Measurements from ENCODE around the gene SLC2A8.

GRCh38 chr9:124855928-124857046, 3.0 kb downstream of the WDR38 start:
- PRO-cap, 3 experiments: no peak in any of the 3 experiments
- RAMPAGE, long total RNA, 2 experiments: no peak in any of the 2 experiments
- RRBS: 89% methylated on average over 3 of the region's 23 CpGs

GRCh38 chr9:125343190-125343970, 81.8 kb downstream of the GAPVD1 start:
- PRO-cap, 3 experiments: no peak in any of the 3 experiments
- RAMPAGE, long total RNA, 2 experiments: no peak in any of the 2 experiments
- RRBS: no CpG with 5 or more reads among the region's 2 CpGs

DNA sequence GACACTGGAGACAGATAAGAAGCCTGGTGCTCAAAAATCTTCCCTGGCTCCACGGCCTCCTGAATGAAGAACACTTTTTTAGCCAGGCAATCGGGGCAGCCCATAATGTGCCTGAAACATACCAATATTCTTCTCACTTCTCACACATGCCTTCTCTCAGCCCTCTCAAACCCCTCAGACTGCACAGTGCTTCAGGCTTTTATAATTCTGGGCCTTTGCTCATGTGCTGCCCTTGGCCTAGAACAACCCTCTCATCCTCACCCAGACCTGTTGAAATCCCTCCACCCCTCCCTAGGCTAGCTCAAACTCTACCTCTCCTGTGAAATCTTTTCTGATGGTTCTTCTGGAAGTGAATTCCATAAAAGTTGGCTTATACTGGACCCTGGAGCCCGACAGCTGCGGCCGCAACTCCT, 221.6 kb downstream of the MAPKAP1 start:
- PRO-cap, 3 experiments: no peak in any of the 3 experiments
- RAMPAGE, long total RNA, 2 experiments: no peak in any of the 2 experiments
- RRBS: no CpG with 5 or more reads among the region's 5 CpGs

- PRO-cap, 3 experiments: no peak in any of the 3 experiments
- RAMPAGE, long total RNA, 2 experiments: no peak in any of the 2 experiments
- RRBS: no CpG with 5 or more reads among the region's 11 CpGs
Measured at GRCh38 chr9:125649729-125650894, 56.9 kb downstream of the MAPKAP1 start.

GRCh38 chr9:125746592-125746781, 686 bp upstream of the PBX3 start:
- PRO-cap, 3 experiments: peak in 3 of 3 experiments; most common plus-strand start chr9:125746708 (in 3)
- RAMPAGE, long total RNA, 2 experiments: no peak in any of the 2 experiments
- RRBS: 2% methylated on average over 25 of the region's 25 CpGs

- PRO-cap, 3 experiments: no peak in any of the 3 experiments
- RAMPAGE, long total RNA, 2 experiments: no peak in any of the 2 experiments
- RRBS: no CpG with 5 or more reads among the region's 6 CpGs
Measured at GRCh38 chr9:125749056-125749967, 2.1 kb downstream of the PBX3 start.

GRCh38 chr9:125821088-125821762, 74.1 kb downstream of the PBX3 start:
- PRO-cap, 3 experiments: no peak in any of the 3 experiments
- RAMPAGE, long total RNA, 2 experiments: no peak in any of the 2 experiments
- RRBS: no CpG with 5 or more reads among the region's 5 CpGs

- PRO-cap, 3 experiments: peak in 3 of 3 experiments; most common plus-strand start chr9:126393231 (in 1); most common minus-strand start chr9:126393088 (in 3)
- RAMPAGE, long total RNA, 2 experiments: no peak in any of the 2 experiments
- RRBS: no CpG with 5 or more reads among the region's 7 CpGs
Measured at GRCh38 chr9:126392861-126393450, 66.3 kb downstream of the MVB12B start.

DNA sequence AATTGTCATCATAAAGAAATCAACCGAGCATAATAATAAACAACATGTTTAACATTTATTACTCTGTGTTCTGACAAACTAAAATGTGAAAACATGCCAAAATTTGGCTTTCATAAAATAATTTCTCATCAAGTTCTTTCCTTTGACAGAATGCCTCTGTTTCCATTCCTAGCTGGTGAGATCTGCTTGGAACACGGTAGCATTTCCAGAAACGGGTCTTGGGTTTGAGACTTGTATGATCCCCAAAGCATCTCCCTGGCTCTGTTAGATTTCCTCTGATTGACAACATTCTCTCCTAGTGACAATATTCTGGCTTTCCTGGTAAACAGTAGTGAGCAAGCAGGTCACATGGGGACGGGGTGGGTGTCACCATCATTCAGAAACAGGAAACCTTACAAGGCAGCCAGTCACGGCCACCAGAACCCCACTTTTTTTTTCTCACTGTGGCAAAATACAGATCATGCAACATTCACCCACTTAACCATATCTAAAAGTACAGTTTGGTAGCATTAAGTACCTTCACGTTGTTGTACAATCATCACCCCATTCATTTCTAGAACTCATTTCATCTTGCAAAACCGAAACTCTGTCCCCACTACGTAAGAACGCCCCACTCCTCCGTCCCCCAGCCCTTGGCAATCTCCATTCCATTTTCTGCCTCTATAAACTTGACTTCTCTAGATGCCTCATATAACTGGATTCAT, 90.1 kb upstream of the LMX1B start:
- PRO-cap, 3 experiments: no peak in any of the 3 experiments
- RAMPAGE, long total RNA, 2 experiments: no peak in any of the 2 experiments
- RRBS: no CpG with 5 or more reads among the region's 10 CpGs

DNA sequence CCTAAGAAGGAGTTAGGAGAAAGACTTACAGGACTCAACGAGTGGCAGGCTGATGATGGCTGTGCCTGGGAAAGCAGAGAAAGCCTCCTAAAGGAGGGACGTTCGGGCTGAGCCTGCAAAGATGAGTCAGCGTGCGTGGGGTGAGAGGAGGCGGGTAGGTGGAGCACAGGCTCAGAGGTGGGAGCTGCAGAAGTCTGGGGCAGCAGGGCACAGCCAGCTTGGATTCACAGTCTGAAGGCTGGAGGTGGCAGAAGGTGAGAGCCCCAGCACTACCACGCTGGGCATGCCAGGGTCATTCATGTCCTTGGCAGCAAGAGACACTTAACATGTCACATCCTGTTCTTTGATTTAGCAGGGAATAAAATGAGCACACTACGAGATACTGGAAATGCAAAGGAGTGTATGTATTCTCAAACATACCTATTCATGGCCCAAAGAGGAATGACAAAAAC, 90.9 kb downstream of the LMX1B start:
- PRO-cap, 3 experiments: no peak in any of the 3 experiments
- RAMPAGE, long total RNA, 2 experiments: no peak in any of the 2 experiments
- RRBS: no CpG with 5 or more reads among the region's 8 CpGs

GRCh38 chr9:126781706-126782183, 23.1 kb upstream of the ZBTB43 start:
- PRO-cap, 3 experiments: peak in 1 of 3 experiments; most common minus-strand start chr9:126781960 (in 1)
- RAMPAGE, long total RNA, 2 experiments: no peak in any of the 2 experiments
- RRBS: no CpG with 5 or more reads among the region's 18 CpGs

DNA sequence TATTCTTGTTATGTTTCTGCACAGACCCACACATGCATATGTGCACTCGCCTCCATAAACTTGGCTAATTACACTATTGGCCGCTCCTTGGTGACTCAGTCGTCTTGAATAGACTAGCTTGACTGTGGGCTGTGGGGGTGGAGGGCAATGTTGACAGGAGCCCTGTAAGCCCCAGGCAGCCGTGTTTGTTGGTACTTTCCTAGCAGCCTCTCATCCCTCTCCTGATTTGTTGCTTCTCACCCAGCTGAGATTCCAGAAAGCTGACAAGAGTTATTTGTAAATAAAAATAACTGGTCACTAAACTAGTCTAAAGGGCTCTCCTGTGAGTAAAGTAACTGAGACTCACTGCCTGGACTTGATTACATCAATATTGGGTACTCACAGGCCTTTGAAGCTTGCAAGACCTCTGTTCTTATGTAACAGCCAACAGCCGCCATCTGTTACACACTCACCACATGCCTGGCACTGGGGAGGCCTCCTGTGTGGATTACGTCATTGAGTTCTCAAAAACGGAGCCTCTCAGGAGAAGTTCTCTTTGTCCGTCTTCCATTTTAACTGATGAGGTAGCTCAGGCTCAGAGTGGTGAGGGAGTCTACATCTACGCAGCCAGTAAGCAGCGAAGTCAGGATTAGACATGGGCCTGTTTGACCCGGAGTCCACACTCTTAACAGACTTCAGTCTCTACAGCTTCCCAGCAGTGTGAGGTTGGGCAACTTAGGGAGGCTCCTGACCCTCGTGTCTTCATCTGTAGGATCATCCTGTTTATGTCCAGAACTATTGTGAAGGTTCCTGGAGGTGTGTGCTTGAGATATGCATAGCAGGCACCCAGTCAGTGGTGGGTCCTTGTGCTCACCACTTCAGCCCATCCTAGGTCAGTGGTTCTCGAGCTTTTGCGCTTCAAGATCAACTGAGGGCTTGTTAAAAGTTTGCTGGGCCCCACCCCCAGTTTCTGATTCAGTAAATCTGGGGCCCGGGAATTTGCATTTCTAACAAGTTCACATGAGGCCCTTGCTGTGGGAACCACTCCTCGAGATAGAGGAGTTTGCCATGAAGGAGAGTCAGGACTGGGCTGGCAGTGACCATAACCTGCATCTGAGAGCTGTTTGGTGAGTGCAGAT, 8.9 kb upstream of the ANGPTL2 start:
- PRO-cap, 3 experiments: no peak in any of the 3 experiments
- RAMPAGE, long total RNA, 2 experiments: no peak in any of the 2 experiments
- RRBS: no CpG with 5 or more reads among the region's 16 CpGs

DNA sequence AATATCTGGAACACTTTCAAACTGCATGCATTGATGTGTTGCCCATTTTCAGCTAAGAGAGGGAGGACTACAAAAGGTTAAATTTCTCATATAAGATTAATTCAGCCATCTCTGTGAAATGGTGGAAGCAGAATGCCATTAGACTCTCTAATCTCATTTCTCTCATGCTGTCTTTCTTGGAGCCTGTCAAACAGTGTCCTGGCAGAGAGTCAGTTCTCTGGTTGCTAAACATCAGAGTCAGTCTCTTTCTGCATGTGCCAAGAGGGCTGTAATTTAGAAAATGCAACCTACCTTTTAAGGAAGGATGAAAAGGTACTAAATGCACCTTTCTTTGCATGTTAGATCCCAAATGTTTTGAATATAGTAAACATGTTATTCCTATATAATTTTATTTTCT, 888 bp upstream of the GARNL3 start:
- PRO-cap, 3 experiments: no peak in any of the 3 experiments
- RAMPAGE, long total RNA, 2 experiments: no peak in any of the 2 experiments

GRCh38 chr9:127353759-127354428, 43.1 kb upstream of the SLC2A8 start:
- PRO-cap, 3 experiments: no peak in any of the 3 experiments
- RAMPAGE, long total RNA, 2 experiments: no peak in any of the 2 experiments
- RRBS: no CpG with 5 or more reads among the region's 9 CpGs

GRCh38 chr9:127363003-127363634, 33.9 kb upstream of the SLC2A8 start:
- PRO-cap, 3 experiments: no peak in any of the 3 experiments
- RAMPAGE, long total RNA, 2 experiments: no peak in any of the 2 experiments
- RRBS: no CpG with 5 or more reads among the region's 4 CpGs

- PRO-cap, 3 experiments: peak in 3 of 3 experiments; most common plus-strand start chr9:127397201 (in 3); most common minus-strand start chr9:127396709 (in 2)
- RAMPAGE, long total RNA, 2 experiments: no peak in any of the 2 experiments
- RRBS: 1% methylated on average over 9 of the region's 96 CpGs
Measured at GRCh38 chr9:127396614-127397609, at the start of gene SLC2A8. TSS of gene SLC2A8 (plus strand) at chr9:127397169.

GRCh38 chr9:127449325-127450352, 1.6 kb downstream of the RPL12 start:
- PRO-cap, 3 experiments: no peak in any of the 3 experiments
- RAMPAGE, long total RNA, 2 experiments: no peak in any of the 2 experiments
- RRBS: no CpG with 5 or more reads among the region's 8 CpGs

DNA sequence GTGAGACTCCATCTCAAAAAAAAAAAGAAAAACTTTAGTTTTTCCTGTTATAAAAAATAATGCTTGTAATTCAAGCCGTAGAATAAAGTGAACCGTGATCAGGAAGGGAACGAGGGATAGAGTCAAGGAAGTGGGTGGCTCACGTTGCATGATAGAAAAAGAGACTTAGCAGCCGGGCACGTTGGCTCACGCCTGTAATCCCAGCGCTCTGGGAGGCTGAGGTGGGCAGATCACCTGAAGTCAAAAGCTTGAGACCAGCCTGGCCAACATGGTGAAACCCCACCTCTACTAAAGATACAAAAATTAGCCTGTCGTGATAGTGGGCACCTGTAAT, 48.6 kb downstream of the LRSAM1 start:
- PRO-cap, 3 experiments: no peak in any of the 3 experiments
- RAMPAGE, long total RNA, 2 experiments: no peak in any of the 2 experiments
- RRBS: no CpG with 5 or more reads among the region's 9 CpGs

GRCh38 chr9:127503956-127504620, 52.8 kb downstream of the LRSAM1 start:
- PRO-cap, 3 experiments: no peak in any of the 3 experiments
- RAMPAGE, long total RNA, 2 experiments: no peak in any of the 2 experiments
- RRBS: no CpG with 5 or more reads among the region's 21 CpGs

DNA sequence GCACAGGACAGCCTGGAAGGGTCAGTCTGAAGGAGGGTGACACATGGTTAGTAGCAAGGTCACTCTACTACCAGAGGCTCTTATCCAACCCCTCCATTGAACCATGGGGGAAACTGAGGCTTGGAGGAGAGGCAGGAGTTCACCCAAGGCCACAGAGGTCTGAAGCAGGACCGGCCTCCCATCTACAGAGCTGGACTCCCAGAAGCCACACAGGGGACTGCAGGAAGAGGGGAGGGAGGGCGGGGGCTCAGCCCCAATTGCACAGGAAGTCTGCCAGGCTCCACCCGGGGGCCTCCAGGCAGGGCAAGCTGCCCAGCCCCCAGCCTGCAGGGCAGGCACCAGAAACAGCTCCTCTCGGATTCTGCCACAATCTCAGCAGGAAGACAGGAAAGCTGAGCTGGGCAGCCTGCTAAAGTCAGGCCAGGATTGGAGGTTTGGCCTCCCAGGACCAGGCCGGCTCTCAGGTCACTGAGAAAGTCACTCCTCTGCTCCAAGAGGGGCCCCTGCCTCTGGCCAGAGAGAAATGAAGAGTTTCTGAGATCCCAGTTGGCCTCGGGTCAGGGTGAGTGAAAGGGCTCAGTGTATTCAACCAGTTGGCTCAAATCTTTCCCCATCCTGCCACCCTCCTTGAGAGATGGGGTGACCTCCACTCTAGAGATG, 11.5 kb downstream of the NIBAN2 start:
- PRO-cap, 3 experiments: peak in 1 of 3 experiments; most common plus-strand start position 369 of the sequence (in 1)
- RAMPAGE, long total RNA, 2 experiments: no peak in any of the 2 experiments
- RRBS: 40% methylated on average over 1 of the region's 6 CpGs

Measured in testis (tissue), 5 donors.